ENCODE measurements around the genes SIRPD and SNRPB.

DNA sequence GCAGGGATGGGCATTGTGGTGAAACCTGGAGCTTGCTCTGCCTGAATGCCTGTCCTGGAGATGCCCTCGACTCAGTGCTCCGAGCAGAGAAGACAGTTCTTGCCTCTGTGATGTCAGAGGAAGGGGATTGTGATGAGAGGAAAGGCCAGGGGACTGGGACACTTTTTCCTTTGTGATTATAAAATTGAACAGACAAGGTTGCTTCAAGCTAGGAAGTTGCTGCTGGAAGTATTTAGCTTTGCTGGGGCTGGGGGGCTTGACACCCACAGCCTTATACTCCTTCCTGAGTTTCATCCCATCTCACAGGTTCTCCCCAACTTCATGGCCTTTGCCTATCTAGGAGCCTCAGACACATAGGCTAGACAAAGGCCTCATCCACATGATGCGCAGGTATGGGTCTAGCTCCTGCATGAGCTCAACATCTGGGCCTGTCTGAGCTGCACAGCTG lies at the start of gene SIRPD:
Gene SIRPD (minus strand): TSS at position 66 of the 448 bp plus-strand sequence.
- PRO-cap, result no peak
- CAGE, long polyA plus RNA, result no peak

- PRO-cap, result no peak
- CAGE, long polyA plus RNA, result no peak
Measured at GRCh38 chr20:1839824-1840529, 55.2 kb upstream of the SIRPA start.

DNA sequence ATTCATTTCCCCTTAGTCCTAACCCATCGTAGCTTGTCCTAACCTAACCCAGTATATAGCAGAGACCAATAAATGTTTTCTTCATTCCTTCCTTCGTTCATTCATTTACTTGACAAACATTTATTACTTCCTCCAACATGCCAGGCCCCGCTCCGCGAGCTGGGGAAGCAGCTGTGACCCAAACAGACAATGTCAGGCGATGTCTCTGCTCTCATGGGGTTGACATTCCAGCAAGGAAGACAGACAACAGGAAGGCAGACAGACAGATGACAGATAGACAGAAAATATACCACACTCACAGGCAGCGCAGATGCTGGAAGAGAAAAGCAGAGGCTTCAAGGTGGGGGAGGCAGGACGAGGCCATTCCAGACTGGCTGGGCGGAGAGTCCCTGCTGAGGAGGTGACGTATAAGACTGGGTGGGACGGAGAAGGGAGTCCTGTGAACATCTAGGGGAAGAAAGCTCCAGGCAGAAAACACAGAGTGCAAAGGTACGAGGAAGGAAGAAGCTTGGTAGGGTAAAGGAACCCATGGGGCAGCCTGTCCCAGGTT lies 33.7 kb upstream of the SIRPA start:
- PRO-cap, result no peak
- CAGE, long polyA plus RNA, result no peak

DNA sequence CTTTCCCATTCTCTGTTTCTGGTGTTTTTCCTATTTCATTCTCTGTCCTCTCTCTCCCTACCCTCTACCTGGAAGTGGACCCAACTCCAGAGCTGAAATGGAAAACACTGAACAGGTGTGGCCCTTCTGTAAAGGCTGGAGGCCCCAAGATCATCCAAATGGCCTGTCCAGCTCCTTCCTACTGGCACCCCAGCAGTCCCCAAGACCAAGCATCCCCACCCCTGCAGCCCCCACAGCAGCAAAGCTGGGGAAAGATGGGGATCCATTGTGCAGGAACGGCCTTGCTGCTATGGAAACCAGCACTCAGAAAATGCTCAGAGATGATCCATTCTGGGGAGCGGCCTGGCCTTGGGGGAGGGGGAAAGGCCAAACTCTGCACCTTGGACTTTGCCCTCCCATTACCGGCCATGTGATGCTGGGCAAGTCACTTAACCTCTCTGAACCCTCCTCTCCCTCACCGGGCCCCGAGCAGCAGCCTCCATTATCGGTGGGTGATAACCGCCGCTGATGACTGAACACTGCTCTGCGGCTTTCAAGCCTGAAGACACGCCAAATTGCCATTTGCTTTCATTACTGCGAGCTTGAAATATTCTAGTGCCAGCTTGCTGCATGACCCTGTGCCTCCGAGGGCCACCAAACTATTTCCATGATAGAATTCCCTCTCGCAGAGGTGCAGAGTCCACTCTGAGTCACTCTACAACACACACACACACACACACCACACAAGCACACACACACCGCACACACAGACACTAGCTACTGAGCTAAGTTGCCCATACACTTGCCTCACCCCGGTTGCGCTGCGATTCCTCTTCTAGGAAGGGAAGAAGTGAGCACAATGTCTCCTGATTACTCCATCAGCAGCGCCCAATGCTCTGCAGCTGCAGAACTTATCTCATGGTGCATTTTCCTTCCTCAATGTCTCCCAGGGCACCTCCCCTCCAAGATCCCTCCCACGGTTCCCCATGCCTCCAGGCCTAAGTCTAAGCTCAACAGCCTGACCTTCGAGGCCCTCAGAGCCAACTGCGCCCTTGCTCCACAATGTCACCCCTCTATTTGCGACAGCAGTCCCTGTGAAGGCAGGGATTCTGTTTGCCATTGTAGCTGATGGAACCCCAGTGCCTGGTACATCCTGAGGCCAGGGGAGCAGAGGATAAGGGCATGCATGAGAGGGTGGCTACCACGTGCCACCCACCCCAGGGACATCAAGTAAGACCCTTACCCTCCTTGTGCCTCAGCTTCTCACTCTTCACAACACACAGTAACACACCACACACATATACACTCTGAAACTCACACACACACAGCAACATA lies 20.5 kb upstream of the SIRPA start:
- PRO-cap, result no peak
- CAGE, long polyA plus RNA, result no peak

DNA sequence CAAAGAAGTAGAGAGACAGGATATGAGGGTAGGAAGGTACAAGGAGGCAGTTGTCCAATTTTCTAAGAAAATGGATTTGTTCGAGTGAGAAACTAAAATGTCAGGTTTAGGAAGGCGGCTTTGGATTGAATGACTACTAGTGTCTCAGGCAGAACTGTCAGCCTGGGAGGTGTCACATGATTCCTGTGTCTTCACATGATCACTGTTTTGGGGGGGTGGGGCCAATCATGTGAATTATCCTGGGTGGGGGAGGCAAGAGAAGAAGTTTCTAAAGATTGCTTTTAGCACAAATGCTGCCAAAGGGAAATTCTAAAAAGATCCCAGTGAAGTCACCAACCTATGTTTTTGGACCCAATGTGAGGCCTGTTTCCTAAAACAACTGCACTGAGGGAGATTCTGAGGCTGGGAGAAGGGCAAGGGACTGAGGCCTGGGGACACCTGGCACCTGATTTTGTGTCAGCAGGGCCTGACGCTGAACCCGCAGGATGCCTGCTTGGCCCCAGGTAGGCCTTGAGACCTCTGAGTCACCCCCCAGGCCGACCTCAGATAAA lies 2.4 kb downstream of the SIRPA start:
- PRO-cap, result unidirectional peak, minus-strand start at position 423 of the sequence
- CAGE, long polyA plus RNA, result no peak

DNA sequence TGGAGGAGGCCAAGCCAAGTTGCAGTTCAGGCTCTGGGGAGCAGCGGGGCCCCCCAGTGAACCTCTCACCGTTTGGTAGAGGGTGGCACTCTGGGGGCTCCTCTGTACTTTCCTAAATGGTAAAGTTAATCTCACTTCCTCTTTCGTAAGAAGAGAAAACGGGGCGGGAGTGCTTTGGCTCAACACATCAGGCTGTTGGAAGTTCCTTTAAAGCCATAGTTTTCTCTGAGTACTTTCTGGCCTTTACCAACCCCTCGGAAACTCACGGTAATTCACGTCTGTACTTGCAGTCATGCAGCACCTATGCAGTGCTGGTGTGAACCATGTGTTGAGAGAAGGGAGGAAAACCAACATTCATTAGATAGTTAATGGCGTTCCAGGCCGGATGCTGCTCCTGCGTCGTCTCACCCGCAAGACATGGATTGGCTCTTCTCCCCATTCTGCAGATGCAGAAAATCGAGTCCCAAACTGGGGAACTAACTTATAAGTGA lies 2.9 kb downstream of the SIRPA start:
- PRO-cap, result no peak
- CAGE, long polyA plus RNA, result no peak

DNA sequence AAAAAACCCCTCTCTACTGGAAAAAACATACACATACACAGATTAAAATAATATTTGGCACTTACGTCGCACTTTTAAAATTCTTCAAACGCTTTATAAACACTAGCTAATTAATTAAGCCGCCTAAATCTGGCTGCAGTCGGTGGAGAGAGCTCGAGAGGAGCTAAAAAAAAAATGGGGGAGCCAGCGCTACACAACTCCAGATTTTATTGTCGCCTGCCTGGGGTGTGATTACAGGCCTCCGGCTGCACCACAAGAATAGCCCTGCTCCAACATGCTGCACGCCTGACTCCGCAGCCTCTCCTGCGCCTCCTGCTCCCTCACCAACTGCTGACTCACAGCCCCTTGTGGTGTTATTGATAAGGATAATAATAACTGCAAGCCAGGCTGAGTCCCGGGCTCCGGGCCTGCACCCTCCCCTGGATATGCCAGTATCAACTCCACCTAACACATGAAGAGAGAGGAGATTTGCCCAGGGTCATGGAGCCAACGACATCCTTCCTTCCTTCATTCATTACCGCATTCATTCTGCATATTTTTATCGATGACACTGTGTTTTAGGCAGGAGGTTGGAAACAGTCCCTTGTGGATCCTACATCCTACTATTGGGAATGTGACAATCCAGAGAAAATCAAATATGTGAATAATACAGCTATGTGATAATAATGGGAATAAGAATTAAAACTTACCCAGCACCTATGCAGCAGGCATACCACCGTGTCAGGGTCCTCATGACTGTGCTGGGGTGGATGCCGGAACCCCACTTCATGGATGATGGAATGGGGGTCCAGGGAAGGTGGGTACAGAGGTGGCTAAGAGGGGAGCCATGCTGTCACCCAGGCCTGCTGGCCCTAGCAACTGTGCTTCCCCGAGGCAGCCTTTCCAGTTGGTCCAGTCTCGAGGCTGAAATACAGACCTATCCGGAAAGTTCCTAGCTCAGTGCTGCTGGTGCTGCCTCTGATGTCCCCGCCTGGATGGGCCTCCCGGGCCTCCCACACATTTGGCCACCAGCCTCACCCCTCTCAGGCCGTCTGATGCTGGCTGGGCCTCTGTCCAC lies 17.1 kb downstream of the SIRPA start:
- PRO-cap, result no peak
- CAGE, long polyA plus RNA, result no peak

- PRO-cap, result no peak
- CAGE, long polyA plus RNA, result no peak
Measured at GRCh38 chr20:1939539-1939910, 44.3 kb downstream of the SIRPA start.

- PRO-cap, result no peak
- CAGE, long polyA plus RNA, result no peak
Measured at GRCh38 chr20:2116674-2117410, 15.2 kb downstream of the STK35 start.

DNA sequence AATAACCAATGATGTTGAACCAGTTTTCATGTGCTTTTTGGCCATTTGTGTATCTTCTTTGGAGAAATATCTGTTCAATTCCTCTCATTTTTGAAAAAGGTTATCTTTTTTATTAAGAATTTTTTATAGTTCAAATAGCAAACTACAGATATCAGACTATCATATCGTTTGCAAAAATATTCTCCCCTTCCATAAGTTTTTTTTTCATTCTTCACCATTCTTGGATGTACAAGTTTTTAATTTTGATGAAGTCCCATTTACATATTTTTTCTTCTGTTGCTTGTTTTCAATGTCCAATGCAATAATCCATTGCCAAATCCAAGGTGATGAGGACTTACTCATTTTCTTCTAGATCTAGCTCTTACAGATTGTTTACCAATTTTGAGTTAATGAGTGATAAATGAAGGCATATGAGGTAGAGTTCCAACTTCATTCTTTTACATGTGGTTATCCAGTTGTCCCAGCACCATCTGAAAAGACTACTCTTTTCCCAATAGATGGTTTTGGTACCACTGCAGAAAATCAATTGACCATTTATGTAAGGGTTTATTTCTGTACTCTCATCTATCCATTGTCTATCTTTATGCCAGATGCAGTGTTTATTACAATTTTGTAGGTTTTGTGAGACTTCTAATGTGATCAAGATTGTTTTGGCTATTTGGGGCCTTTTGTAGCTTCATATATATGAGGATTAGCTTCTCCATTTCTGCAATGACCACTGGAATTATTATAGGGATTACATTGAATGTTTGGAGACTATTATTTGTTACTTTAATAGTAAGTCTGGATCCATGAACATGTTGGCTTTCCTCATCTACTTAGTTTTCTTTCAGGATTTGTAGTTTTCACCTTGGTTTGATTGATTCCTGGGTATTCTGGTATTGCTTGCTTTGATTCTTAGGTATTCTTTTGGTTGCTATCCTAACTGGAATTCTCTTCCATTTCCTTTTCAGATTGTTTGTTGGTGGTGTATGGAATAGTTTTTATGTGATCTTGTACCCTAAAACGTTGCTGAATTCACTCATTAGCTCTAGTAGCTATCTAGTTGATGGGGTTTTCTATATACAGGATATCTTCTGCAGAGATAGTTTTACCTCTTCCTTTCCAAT lies 10.6 kb downstream of the SNRPB start:
- PRO-cap, result no peak
- CAGE, long polyA plus RNA, result no peak

DNA sequence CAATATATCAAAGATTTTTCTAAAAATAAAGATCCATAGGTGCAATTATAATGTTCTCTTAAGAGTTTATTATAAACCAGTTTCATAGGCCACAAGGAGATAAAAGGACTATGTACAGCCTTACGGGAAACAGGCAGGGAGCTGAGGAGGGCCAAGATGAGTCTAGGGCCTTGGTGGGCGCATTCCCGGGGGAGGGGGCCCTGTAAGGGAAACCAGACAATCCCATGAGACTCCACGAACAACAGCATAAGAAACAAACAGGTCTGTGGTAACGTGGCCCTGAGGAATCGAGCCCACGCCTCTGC lies 9.0 kb downstream of the SNRPB start:
- PRO-cap, result no peak
- CAGE, long polyA plus RNA, result no peak

DNA sequence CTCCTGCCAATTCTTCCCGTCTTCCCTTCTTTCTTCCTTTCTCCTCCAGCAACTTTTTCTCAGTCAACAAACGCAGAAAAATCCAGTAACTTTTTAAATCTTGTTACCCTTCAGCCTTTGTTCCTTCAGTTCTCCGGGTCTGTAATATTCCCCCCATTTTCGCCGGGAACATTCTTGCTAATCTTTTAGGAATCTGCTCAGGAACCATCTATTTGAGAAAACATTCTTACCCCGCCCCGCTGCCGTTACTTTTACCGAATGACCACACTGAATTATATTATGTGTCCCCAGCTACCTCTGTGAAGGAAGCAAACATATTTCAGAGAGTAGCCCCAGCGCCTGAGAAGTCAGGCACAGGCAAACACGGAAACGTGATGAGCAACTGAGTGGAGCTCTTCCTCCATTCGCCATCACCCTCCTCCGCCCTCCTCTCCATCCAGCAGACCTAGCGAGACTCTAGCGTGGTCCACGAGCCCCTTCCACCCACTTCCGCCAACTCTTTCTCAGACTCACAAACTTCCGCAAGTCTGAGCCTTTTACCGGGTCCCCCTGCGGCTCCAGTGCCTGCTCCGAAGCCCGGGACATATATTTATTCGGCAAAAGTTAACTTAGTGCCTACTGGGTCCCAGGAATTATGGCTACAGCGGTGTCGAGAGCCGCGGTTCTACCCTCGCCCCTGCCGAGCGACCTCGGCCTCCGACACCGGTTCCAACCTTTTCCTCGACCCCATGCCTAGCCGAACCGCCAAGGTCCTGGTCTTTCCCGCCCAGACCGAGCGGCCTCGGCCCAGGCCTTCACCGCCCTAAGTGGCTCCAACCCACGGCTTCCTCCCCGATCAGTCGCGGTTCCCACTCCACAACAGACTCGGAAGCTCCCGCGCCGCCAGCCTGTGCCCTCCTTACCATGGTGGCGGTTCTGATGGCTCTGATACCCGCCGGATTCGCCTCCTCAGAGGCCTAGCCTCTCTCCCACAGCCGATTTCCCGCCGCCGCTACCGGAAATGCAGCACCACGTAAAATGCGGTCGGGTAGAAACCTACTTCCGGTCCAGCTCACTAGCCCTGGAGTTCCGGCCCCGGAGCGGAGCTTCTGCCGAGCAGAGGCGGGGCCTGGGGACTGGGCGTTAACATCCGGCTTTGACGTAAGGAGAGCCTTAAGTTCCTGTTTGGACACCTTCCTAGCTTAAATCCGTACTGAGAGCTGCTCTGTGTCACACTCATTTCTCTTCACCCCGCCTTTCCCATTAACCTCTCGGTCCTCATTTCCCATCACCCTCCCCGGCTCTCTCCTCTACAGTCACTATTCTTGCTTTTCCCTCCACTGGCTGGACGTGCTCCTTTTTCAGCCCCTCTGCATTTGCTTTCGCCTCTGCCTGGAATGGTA lies at the start of gene SNRPB:
Gene SNRPB (minus strand): TSS at position 1,004 of the 1,382 bp plus-strand sequence.
- PRO-cap, result bidirectional peak, plus-strand start at position 525 of the sequence, minus-strand start at position 436 of the sequence; bidirectional peak, plus-strand start at position 1,184 of the sequence, minus-strand start at position 993 of the sequence
- CAGE, long polyA plus RNA, result start-site peak on the minus strand centred at position 948 of the sequence, 13 bp wide, 11 and 22 reads in 2 replicates; start-site peak on the minus strand centred at position 1,024 of the sequence, 34 bp wide, 12 and 32 reads in 2 replicates

GRCh38 chr20:2750414-2751434 lies 49.7 kb downstream of the CPXM1 start:
- PRO-cap, result no peak
- CAGE, long polyA plus RNA, result no peak

GRCh38 chr20:2771716-2772048 lies 28.7 kb downstream of the CPXM1 start:
- PRO-cap, result no peak
- CAGE, long polyA plus RNA, result no peak

DNA sequence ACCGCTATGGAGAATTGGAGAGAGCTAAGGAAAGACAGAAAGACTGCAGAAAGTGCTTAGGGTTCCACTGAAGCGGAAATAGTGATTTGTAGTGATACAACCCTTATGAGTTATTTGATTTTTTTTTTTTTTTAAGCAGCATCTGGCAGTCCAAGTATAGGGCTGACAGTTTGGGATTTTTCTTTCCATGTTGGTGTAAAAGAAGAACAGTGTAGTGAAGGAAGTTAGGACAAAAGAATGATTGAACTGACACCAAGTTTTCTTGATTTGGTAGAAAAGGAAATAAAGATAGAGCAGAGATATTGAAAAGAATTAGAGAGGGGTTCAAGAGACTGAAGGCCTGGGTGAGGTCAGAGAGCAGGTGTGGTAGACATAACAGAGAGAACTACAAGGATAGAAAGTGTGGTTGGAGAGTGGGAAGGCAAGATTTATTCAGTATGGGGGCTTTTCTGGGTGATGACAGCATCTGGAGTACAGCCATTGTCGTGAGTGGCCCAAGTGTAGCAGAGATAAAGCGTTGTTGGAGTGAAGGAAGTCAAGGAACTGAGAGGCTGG lies 84.6 kb downstream of the PTPRA start:
- PRO-cap, result no peak
- CAGE, long polyA plus RNA, result no peak

DNA sequence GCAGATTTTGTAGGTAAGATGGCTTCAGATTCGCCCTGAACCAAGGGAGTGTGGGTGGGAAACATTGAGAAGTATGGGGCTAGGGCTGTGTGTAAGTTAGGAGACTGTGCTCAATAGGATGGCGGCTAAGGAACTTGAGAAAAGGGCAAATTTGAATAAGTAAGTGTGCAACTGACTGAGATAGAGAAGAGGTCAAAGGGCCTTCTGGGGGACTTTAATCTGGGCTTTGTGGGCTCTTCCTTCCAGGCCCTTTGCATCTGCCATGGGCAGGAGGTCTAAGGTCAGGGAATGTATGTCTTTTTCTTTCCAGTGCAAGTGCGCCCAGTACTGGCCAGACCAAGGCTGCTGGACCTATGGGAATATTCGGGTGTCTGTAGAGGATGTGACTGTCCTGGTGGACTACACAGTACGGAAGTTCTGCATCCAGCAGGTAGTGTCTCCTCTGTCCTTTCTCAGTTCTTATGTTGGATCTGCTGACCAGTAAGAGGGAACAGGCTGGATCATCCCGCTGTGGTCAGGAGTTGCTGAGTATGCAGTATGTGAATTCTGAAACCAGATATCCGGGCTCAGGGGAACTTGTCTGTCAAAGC lies 22.3 kb upstream of the GNRH2 start:
- PRO-cap, result no peak
- CAGE, long polyA plus RNA, result no peak

- PRO-cap, result no peak
- CAGE, long polyA plus RNA, result no peak
Measured at GRCh38 chr20:3027437-3027867, 16.0 kb upstream of the GNRH2 start.

DNA sequence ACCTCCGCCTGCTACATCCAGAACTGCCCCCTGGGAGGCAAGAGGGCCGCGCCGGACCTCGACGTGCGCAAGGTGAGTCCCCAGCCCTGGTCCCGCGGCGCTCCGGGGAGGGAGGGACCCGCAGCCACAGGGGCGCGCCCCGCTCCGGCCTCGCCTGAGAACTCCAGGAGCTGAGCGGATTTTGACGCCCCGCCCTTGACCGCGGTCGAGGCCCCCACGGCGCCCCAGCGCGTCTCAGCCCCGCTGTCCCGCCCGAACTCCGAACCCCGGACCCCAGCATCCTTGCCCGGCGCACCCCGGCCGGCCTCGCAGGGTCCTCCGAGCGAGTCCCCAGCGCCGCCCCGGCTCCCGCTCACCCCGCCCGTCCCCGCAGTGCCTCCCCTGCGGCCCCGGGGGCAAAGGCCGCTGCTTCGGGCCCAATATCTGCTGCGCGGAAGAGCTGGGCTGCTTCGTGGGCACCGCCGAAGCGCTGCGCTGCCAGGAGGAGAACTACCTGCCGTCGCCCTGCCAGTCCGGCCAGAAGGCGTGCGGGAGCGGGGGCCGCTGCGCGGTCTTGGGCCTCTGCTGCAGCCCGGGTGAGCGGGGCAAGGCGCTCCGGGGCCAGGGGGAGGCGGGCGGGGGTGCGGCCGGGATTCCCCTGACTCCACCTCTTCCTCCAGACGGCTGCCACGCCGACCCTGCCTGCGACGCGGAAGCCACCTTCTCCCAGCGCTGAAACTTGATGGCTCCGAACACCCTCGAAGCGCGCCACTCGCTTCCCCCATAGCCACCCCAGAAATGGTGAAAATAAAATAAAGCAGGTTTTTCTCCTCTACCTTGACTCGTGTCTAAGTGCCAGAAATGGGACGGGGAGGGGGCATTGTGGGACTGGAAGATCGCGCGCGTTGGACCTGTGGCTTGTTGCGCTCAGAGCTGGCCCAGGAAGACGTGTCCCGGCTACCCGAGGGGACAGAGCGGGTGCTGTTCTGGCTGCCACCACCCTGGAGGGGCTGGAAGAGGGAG lies 585 bp downstream of the OXT start:
- PRO-cap, result bidirectional peak, plus-strand start at position 698 of the sequence, minus-strand start at position 586 of the sequence
- CAGE, long polyA plus RNA, result no peak

- PRO-cap, result no peak
- CAGE, long polyA plus RNA, result no peak
Measured at GRCh38 chr20:3080891-3081606, 3.5 kb downstream of the AVP start.

DNA sequence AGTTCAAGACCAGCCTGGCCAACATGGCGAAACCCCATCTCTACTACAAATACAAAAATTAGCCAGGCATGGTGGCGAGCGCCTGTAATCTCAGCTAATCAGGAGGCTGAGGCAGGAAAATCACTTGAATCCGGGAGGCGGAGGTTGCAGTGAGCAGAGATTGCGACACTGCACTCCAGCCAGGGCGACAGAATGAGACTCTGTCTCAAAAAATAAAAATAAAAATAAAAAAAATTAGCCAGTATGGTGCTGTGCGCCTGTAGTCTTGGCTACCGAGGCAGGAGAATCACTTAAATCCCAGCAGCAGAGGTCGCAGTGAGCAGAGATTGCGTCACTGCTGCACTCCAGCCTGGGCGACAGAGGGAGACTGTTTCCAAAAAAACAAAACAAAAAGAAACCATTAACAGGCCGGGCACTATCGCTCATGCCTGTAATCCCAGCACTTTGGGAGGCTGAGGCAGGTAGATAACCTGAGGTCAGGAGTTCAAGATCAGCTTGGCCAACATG lies 33.3 kb upstream of the AVP start:
- PRO-cap, result unidirectional peak, plus-strand start at position 384 of the sequence
- CAGE, long polyA plus RNA, result no peak

Data from B cell (primary cell).